ENCODE results near the genes RAB29, SLC41A1 and IKBKE.

DNA sequence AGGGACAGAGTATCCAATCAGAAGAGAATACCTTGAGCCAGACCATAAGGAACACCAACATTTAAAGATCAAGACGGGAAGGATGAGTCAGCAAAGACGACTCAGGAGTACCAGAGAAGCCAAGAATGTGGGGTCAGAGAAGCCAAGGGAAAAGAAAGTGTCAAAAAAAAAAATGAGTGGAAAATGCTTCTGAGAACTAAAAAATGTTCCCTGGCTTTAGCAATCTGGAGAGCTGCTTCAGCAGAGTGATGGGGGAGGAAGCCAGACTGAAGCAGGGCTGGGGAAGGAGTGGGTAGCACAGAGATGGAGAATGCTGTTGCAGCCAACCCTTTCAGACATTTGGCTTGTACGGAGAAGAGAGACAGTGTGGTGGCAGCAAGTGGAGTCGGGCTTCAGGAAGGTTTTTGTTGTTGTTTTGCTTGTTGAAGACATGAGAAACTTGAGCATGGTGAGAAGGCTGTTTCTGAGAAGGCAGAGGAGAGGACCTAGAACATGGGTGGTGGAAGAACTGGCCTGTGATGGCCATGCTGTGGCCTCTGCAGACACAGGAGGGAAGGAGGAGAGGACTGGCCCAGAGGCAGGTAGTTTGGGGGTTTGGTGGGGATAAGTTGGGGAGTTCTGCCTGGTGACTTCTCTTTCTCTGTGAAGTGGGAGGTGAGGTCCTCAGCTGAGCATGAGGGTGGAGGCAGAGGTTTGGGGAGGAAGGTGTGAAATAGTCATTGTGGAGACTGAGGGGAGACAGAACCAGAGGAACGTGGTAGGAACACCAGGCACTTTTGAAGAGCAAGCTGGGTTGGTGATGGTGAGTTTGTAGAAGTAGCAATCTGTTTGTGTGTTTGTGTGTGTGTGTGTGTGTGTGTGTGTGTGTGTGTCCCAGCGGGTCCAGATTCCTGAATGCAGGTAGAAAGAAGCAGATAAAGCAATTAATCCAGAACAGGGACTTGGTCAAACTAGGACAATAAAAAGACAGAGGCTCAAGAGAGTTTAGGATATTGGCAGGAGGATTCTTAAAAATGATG, 14.7 kb downstream of the LRRN2 start:
- PRO-cap, result no peak

GRCh38 chr1:204711971-204712900, 26.7 kb upstream of the LRRN2 start:
- PRO-cap, result no peak

DNA sequence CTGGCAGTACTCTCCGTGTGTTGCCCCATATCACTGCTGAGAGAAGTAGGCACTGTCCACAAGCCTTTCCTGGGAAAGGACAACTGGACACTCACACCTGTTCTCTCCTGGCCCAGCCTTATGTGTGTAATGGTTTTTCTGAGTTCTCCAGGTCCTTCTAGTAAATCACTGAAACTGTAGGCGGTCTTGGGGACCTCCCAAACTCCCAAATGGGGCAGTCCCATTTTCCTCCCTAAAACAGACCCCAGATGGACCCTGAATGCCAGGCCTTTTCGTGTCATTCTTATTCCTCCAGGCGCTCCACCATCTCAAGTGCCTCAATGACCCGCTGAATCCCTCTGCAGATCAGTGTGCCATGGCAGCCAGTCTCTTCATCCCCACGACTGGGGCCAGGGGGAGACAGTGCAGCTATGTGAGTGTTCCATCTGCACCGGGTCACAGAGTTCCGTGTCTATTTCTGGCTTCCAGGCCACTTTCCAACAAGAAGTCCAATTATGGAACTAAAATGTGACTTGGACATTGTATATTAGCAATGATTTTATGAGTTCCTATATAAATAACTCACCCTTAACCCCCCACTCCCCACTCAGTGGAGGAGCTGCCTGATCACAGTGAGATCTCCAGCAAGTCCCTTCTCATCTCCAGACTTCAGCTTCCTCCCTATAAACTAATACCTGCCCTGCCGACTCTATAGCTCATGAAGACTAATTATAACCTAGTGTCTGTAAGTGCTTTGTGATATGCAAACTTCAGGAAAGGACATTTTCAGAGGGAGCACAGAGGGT, 14.3 kb upstream of the NFASC start:
- PRO-cap, result no peak

DNA sequence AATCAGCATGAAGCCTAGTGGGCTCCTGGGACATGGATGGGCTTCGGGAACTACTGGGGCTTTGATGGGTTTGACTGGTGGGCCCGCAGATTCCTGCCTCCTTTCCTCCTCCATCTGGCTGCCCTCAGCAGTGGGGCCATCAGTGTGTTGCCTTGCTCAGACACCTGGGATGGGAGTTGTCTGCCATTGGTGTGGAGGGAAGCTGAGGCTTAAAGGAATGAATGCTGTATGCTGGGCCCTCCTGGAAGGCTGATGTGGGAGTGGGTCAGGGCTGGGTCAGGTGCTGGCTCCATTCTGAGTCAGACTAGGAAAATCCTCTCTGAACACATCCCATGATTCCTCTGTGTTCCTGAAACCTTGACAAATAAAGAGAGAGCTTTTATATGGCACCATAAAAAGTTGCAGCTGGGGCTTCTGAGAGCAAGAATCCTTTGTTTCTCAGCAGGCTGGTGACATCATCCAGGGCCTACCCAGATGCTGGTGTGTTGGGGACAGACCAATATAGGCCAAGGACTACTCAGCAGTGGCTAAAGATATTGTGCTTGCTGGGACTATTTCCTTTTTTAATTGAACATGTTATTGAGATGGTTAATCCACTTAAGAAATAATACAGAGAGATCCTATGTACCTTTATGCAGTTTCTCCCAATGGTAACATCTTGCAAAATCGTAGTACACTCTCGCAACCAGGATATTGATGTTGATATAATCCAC, 14.4 kb downstream of the NFASC start:
- PRO-cap, result no peak

DNA sequence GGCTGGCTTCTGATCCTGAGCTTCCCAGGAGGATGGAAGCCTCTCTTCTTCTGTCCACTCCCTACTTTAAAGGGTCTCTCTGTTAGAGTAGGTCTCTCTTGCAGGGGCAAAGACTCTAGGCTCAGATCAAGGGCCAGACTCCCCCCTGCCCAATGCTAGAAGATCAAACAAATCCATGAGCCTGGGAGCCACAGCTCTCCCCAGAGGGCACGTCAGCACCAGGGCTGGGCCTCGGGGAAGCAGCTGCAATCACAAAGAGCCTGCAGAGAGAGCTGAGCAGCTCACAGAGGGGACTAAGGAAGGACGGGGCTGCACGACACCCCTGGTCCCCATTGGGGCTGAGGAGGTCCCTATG, 3.8 kb downstream of the CNTN2 start:
- PRO-cap, result no peak

DNA sequence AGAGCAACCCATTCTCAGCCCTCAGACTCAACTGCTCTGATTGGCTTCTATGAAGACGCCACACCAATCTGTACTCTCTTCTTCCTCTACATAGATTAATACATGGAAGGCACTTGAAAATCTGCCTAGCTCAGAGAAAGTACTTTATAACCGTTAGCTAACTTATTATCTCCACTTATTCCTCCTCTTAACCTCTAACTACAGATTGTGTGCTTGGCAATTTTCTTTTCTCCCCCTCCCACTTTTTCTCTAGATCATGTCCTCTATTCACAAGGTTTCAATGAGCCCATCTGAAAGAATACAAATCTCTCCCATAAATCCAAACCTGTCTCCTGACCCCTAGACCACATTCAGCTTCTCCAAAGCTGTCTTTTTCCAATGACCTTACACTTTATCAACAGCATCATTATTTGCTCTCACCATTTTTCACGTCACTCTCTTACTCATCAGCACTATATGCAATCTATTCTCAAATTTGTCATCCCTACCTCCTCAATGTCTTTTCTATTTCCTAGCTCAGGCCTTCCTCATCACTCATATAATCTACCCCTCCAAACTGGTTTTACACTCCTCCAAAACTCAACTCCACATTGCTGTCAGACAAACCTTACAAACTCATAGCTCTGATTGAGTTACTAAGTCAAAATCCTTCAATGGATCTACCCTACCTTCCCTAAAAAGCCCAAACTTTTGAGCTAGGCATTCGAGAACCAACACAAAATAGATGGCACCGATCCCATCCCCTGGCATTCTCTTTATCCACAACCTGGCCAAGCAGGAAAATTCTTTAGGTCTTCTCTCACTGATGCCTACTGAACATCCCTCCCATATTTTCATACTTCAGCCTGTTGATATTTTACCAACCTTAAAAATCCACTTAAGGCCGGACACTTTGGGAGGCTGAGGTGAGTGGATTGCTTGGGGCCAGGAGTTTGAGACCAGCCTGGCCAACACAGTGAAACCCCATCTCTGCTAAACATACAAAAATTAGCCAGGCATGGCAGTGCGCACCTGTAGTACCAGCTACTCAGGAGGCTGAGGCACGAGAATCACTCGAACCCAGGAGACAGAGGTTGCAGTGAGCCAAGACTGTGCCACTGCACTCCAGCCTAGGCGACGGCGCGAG, 1.8 kb downstream of the RBBP5 start:
- PRO-cap, result no peak

DNA sequence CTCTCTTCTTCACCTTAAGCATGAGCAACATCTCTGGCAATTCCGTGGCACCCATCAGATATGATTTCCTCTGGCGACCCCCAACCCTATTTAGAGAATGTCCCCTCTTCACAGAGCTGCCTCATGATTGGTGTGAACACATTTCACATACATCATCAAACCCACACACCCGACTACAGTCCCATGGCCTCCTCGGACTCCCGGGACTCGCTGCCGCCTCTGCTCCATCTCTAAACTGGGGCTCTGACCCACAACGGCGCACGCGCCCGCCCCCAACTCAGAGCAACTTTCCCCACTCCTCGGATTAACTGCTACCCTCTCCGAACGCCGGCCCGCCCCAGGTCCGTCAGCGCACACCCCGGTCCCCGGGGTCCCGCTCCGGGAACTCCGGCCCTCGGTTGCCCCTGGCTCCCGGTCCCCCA, 848 bp downstream of the DSTYK start:
- PRO-cap, result no peak

- PRO-cap, result no peak
Measured at GRCh38 chr1:205284177-205285185, 37.1 kb downstream of the NUAK2 start.

GRCh38 chr1:205441658-205442345, 14.0 kb downstream of the BLACAT1 start:
- PRO-cap, result no peak

GRCh38 chr1:205451109-205451758, 4.6 kb downstream of the BLACAT1 start:
- PRO-cap, result no peak

DNA sequence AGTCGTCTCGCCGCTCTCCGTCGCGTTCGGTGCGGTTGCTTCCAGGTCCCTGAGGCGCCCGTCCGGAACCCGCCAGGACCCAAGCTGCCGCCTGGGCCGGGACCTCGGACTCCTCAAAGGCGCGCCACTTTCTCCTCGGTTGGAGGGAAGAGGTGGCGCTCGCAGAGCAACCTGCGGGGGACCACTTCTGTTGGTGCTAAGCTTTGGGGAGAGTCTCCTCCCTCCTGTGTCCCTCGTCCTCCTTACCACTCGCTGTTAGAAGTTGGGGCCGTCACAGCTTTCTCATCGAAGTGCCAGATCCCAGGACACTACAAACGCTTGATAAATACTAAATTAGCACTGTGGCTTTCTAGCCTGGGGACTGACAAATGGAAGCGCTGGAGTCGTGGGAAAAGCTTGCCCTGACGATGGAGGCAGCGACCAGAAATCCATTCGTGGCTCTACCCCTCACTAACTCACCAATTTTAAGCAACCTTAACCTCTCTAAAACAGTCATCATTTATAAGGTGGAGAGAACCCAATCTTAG, 381 bp upstream of the ELK4 start:
- PRO-cap, result no peak

DNA sequence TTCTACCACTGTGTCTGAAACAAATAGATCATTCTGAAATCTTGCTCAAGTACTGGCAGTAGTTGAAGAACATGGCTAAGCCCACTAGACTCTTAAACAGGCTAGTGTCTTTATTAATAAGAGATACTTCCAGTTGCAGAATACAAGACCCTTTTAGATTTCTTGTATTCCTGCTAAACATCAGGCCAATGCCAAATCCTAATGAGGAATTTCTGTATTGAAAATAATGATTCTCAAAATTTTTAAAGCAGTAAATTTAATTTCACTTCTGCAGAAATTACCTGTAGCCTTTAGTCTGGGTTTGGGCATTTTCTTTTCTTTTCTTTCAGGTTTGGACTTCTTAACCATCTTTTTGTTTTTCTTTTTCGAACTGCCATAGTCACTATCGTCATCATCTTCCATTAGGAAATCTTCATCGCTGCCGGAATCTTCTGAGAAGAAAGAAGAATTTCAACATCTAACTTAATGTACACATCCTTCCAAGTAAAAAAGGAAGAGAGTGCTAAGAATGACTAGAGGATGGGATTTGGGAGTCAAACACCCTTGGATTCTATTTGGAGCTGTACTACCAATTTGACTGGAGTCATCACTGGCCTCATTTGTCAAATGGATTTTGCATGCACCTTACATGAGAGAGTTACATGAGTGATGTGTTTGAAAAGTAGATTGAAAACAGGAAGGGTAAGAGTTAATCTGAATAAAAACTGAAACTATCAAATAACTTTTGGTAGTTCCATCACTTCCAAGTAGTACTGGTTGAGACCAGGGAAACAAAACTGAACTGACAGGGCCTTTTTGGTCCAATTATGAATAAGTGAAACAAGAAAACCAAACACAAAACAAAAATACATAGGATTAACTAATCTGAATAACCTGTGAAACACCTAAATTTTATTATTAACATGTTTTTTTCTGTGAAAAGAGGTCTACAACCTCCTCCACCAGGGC, 30.5 kb downstream of the NUCKS1 start:
- PRO-cap, result no peak

DNA sequence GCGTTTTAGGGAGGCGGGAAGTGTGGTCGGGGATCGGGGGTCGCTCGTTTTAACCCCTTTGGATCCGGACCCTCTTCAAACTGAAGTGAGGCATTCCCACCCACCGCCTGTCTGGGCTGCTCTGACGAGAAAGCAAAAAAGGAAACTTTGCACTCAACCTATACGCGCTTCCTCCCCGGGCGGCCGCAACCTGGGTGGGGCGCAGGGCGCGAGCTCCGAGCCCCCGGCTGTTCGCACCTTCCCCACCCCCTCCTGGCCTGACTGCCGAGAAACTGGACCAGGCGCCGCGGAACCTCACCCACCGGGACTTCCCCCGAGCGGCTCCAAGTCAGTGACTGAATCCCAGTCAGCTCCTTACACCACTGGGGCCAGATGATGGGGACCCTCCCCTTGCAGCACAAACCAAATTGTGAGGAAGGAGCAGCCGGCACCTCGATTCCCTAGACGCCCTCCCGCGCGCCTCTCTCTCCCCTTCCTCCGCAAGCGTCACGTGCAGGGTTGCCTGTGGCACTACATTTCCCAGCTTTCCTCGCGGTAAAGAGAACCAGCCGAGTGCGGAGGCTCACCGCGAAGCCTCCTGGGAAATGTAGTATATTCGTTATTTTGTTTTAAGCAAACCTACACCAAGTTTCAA, at the start of gene RAB29:
Gene RAB29 (minus strand): TSS at position 512 of the 634 bp plus-strand sequence.
- PRO-cap, result unidirectional peak, minus-strand start at position 411 of the sequence; unidirectional peak, minus-strand start at position 447 of the sequence

GRCh38 chr1:205812925-205813249, at the start of gene SLC41A1:
SLC41A1 (minus strand) TSS chr1:205813198.
- PRO-cap, result bidirectional peak, plus-strand start at chr1:205813347, minus-strand start at chr1:205813160

DNA sequence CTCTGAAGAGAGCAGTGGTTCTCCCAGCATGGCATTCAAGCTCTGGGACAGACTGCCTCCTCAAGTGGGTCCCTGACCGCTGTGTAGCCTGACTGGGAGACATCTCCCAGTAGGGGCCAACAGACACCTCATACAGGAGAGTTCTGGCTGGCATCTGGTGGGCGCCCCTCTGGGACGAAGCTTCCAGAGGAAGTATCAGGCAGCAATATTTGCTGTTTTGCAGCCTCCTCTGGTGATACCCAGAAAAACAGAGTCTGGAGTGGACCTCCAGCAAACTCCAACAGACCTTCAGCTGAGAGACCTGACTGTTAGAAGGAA, 43.3 kb downstream of the SLC26A9 start:
- PRO-cap, result no peak

DNA sequence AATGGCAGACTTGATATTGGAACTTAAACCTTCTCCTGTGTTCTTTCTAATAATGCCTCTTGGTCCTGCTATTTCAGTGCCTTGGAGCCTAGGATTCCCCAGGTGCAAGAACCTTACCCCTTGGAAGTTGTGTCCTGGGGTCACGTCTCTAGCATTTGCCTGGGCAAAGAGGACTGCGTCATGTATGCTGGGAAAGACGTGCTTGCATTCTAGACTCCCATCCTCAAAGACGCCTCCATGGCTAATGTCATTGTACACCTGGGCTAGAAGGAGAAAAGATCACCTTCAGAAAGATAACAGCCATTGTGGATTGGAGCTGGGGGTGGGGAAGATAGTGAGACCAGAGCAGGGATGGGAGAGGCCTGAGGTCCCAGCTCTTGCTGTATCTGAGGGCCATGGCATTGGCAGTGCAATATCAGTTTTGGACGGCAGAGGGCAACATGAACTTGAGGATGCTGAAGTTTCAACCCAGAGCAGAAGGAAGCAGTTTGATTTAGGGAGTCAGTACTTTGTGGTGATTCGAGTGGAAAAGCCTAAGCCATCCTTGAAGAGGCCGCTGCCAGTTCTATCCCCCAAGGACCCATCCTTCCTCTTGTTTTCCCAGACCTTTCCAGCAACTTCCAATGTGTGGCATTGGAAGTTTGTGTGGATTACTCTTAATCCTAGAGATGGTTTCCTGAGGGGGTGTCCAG, 24.4 kb downstream of the SLC26A9 start:
- PRO-cap, result no peak

DNA sequence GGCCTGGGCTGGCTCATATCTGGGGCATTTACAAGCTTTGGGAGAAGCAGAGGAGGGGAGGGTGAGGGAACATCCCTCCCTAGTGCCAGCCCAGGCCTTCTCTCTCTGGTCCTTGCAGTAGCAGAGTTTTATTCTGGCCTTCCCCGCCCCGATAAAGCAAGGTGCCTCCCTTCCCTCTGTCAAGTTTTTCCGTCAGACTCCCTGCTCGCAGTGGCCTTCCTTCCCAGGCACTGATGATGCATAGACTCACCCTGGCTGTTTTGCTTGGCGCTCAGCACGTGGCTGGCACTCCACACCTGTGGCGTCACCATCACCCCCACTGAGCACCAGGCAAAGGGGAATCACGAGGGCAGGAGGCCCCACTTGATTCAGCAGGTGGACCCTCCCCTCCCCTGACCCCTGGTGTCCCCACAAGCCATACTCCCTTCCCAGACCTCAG, 7.4 kb downstream of the SLC26A9 start:
- PRO-cap, result no peak

DNA sequence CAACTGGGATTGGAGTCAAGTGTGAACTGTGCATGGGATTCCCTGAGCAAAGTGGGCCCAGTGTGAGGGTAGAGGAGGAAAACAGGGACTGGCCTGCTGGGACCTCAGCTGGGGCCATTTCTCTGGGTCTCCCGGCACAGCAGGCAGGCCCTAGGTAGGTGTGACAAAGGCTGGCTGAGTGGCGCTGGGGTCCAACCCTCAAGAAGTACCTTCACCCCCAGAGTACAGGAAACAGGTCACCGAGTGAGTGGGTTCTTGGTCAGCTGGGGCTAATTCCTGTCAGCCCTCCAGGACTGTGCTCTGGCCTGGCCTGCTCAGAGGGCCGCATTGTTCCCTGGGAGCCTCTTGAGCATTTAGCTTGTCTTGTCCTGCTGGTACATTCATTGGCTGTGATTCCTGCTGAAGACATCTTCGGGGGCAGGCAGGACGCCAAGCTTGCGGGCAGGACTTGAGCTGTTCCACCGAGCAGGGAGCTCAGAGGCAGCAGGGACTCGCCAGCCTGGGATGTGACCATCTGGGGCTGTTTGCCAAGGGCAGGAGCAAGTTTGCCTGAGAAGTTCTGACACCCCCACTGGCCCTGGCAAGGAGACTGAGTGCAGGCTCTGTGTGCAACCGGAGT, 6.9 kb upstream of the SLC26A9 start:
- PRO-cap, result no peak

DNA sequence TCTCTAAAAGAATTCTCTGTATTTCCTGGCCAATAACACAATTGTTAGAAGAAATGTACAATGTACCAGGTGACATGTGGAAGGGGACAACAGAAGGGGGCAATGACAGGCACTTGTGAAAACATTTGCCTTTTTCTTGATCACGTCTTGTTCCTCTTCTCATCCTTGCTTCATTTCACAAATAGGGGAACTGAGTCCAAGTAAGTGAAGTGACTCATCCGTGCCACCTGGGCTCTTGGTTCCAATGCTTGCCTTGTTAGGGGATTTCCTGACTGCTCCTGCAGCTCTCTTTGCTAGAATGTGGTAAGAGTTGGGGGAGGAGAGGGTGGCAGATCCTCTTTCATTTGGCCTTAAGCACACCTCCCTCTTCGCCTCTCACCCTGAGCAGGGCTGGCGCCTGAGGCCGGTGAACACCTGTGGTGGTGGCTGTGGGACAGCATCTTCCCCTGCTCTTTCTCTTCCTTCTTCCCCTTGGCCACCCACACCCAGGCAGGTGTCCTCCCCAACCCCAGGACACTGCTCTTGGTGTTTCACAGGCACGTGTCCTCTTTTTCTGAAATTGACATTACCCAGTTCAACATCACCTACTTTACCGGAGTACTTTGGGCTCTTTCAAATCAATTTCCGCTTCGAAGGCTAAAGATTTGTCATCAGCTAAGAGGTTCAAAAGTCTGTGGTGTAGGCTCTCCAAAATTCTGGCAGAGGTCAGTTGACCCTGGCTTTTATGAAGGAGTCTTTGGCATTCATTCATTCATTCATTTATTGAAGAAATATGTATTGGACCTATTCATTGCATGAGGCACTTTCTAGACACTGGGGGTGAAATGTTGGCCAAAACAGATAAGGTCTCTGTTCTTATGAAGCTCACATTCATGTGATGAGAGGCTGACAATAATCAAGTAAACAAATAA, 2.1 kb upstream of the RHEX start:
- PRO-cap, result no peak

DNA sequence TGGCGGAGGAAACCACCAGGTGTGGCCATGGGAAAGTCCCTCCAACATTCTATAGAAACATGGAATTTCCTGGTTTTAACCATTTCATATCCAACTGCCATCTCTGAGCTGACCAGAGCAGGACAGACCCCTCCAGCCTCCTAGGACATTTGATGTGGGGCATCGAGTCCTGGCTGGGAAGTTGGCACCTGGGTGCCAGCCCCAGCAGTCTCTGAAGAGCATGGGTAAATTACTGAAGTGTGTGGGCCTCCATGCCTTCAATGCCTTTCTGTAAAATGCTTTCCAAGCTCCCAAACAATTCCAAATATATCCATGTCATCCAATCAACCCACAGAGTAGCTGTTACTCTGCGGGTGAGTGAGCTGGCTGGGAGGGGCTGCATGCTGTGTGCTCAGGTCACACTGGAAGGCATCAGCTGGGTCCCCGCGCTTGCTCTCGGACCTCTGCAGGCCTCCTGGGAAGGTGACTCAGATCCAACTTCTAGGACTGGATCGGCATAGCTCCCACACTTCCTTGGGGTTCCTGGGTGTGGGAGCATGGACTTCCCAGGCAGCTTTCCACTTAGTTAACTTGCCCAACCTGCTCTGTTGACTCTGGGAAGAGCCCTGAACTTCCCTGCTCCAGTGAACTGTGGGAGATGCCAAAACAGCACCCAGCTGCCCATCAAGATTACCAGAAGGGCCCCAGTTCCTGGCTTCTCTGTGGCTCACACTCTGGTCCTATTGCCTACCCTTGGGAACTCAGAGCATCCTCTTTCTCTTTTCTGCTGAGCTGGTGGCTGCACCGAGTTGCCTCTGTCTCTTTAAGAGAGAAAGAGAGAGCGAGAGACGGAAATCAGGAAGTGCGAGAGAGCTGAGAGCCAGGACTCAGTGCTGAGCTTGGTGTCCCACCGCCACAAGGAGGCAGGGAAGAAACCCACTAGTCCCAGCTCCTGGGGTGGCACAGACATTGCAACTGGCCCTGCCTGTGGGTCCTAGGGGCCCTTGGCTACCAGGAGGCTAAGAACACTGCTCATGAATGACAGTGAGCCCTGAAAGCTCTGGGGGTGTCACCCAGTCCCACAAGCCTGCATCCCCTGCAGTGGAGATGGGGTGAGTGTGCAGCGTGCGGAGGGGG, at the start of gene IKBKE:
Gene IKBKE (plus strand): TSS at position 869 of the 1,116 bp plus-strand sequence.
- PRO-cap, result unidirectional peak, plus-strand start at position 846 of the sequence

All from osteocyte (in vitro differentiated cells).